Smooth muscle cell (in vitro differentiated cells): ENCODE data around the genes SCGB3A1, BTNL9 and RACK1.

DNA sequence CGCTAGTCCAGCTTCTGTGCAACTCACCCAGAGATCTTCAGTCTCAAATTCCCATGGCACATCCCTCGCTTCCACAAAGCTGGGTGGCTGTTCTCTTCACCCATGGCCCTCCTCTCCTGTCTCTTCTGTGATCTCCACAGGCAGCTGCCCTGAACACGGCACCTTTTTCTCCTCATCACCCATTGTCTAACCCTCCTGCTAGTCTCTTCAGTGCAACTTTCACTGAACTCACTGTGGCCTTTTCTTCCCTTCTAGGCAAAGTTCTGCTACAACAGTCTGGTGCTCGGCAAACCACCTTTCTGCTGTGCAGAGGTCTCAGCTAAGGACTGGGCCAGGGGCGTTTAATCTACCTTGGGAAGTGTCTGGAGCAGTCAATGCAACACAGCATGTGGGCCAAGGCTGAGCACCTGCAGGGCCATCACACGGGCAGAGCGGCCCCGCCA lies 65.5 kb upstream of the TBC1D9B start:
- RAMPAGE, long total RNA, result no peak

- RAMPAGE, long total RNA, result no peak
These were observed 31.6 kb downstream of the RASGEF1C start for GRCh38 chr5:180177214-180177933.

- RAMPAGE, long total RNA, result no peak
These were observed at the start of gene SCGB3A1 for GRCh38 chr5:180591334-180591925. Gene SCGB3A1 (minus strand): TSS chr5:180591499.

- RAMPAGE, long total RNA, result no peak
These were observed 40.3 kb upstream of the FLT4 start for GRCh38 chr5:180689743-180690140.

DNA sequence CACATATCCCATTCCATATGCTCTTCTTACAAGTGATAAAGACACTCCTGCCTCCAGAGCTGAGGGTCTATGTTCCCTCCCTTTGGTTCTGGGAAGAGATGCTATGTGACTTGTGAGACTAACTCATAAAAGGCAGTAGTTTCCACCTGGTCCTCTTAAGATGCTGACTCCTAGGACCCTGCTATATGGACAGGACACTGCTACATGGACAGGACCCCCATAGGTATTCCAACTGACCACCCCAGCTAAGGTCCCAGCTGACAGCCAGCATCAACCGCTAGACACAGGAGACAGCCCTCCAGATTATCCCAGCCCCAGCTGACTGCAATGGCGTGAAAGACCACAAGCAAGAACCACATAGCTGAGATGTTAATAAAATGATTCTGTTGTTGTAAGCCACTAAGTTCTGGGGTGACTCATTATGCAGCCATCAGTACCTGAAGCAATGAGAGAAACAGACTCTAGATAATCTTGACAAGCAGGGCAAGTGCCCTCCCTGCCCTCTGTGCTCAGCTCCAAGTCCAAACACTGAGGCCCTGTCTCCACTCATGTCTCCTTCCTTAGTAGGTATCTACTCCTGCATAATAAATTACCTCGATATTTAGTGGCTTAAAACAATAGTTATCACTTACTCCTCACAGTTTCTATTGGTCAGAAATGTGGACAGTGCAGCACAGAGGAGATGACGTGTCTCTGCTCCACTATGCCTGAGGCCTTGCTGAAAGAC lies 2.7 kb downstream of the MGAT1 start:
- RAMPAGE, long total RNA, result no peak

- RAMPAGE, long total RNA, result no peak
These were observed 612 bp downstream of the MGAT1 start for GRCh38 chr5:180801738-180802649.

- RAMPAGE, long total RNA, result no peak
These were observed 9.4 kb downstream of the BTNL8 start for GRCh38 chr5:180908438-180908676.

GRCh38 chr5:181039780-181040837 lies at the start of gene BTNL9:
Gene BTNL9 (plus strand): TSS chr5:181040266.
- RAMPAGE, long total RNA, result no peak

DNA sequence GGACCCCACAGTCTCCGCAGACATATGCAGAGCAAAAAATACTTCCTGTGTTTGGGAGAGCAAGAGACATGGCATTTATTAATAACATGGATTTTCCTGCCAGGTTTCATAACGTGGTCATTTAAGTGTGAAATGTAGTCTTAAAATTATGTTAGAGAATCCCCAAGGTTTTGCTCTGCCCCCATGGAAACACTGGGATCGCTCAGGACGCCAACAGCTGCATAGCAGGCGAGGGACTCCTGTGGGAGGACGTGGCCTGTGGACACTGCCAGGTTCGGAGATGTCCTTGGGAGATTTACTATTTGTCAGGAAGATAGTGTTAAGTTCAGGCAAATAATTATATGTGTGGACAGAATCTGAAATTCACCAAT lies 929 bp downstream of the BTNL9 start:
- RAMPAGE, long total RNA, result no peak

DNA sequence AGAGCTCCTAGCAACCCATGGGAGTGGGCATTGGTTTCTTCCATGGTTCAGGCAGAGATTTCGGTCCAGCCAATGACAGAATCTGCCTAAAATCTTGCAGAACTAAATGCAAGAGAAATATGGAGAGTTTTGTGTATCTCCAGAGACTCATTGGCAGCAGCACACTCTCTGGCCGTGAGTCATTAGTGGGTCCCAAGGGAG lies 4.4 kb downstream of the BTNL9 start:
- RAMPAGE, long total RNA, result no peak

GRCh38 chr5:181121863-181122387 lies 9.0 kb downstream of the OR2V1 start:
- RAMPAGE, long total RNA, result no peak

DNA sequence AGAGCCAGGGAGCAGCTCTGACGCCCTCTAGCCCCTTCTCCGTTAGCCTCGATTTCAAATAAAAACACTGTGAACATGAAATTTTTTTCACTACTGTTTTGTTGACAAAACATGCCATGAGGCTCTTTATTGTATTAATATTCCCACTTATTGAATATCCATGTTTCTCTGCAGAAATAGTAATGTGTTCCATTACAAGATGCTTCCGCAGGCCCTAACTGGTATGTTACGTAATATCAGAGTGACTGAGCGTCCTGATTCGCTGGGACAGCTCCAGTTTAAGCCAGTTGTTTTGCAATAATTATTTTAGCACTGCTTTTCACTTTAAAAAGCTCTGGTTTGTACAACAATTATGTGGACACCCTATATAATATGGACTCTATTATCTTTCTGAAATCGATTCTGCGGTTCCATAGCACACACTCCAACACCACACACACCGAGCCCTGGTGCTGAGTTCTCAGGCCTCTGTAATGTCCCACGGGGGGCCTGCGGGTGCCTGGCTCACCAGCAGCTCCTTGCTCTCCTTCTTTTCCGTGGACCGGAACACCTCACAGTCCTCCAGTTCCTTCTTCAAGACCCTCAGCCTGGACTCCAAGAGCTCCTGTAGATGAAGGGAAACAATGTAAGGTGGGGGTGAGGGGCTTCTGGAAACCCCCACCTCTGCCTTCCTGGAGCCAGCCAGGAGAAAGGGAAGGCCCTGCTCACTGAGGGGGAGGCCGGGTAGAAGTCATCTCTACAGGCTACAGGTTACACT lies 1.8 kb downstream of the TRIM7 start:
- RAMPAGE, long total RNA, result no peak

GRCh38 chr5:181216865-181218146 lies 5.8 kb upstream of the TRIM41 start:
- RAMPAGE, long total RNA, result no peak

DNA sequence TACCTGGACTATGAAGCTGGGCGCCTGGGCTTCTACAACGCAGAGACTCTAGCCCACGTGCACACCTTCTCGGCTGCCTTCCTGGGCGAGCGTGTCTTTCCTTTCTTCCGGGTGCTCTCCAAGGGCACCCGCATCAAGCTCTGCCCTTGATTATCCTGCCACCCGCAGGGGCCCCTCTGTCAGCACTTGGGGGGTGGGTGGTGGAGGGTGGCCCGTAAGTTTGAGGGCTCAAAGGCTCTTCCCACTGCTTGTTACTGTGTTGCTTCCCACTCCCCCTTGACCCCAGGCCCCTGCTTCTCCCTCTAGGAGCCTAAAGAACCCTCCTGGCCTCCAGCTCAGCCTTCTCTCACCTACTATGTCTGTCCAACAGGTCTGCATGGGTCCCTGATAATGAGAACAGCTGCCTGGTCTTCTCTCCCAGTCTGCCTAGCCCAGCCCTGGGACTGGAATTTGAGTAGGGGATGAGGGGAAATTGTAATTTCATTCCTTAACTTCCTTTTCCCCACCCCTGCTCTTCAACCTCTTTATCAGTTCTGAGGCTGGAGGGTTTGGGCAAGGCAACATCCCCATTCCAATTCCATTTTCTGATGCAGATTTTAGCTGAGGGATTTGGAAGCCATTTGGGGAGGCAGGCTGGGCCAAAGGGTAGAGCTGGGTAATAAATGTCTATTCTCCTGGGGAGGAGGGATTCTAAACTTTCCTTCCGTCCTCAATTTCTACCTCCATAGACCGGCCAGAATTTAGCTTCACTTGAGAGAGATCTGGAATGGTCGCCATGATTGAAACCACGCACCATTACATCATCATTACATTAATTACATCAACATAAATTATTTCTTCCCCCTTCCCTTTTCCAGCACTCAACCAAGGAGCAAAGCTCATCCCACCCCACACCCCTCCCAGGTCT lies 8.8 kb downstream of the RACK1 start:
- RAMPAGE, long total RNA, result no peak

GRCh38 chr5:181243043-181244065 lies at the start of gene RACK1:
Gene RACK1 (minus strand): TSS chr5:181243906.
- RAMPAGE, long total RNA, result start-site peak on the minus strand at chr5:181243844-181243932, 2,765 and 3,919 reads in 2 replicates

DNA sequence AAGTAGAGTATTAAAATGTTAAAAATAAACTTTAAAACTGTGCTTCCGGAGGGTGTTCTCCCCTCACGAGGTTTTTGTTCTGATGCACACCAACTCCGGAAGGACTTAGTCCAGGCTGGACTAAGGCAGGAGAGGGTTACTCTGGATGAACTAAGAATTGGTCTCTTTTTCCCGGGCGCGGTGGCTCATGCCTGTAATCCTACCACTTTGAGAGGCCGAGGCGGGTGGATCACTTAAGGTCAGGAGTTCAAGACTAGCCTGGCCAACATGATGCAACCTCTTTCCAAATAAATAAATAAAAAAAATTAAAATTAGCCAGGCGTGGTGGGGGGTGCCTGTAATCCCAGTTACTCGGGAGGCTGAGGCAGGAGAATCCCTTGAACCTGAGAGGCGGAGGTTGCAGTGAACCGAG lies 623 bp upstream of the RACK1 start:
- RAMPAGE, long total RNA, result no peak

DNA sequence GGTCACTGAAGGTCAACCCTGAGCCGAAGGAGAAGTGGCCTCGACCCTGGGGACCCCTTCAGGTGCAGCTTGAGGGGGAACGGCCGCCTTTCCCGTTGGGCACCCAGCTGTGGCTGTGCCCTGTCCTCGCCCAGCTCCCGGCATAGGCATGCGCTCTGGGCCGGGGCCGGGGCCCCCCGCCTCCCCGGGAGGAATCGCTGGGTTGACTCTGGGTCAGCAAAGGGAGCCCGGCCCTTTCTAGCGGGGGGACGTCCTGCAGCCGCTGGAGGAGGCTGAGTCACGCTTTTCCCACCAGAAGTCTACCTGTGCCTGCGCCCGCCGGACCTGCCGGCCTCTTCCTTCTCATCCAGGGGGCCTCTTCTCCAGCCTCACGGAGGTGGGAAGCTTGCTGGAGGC lies 3.1 kb upstream of the RACK1 start:
- RAMPAGE, long total RNA, result no peak